Endothelial cell of umbilical vein (primary cell): ENCODE measurements around the genes DLK1 and RTL1.

DNA sequence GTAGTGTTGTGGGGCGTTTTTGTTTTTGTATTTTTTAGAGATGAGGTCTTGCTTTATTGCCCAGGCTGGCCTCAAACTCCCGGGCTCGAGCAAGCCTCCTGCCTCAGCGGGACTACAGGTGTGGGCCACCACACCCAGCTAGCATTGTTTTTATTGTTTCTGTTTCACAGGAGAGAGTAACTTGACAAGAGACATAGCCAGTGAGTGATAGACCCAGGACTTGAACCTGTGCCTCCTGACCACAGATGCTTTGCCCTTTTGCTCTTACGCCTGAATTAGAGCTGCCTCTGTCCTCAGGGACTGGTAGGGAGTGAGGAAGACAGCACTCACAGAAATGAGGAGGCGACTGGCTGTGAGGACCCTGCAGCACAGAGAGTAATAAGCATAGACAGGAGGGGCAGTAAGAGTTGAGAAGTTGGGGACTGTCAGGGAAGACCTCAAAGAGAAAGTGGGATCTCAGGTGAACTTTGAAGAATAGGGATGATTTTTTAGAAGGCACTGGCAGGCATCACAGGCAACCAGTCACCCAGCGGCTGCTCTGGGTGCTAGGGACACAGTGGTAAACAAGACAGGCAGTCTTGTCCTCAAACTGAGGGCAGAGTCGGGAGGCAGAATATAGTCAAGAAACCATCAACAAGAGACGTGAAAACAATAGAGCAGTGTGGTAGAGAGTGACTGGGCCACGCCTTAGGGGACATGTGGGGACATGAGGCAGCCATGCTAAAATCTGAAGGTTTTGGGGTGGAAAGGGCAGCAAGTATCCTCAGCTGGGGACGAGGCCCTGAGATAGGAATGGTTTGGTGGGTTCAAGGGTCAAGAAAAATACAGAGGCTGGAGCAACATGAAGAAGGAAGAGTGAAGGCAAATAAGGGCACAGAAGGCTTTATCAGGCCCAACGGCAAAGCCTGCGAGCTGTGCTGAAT lies 2.5 kb downstream of the EVL start:
- PRO-cap: no peak
CAGE:
- cytosol, long polyA minus RNA: no peak
- cytosol, long polyA plus RNA: no peak
- long polyA plus RNA: no peak
- nucleus, long polyA minus RNA: no peak
- nucleus, long polyA plus RNA: no peak

DNA sequence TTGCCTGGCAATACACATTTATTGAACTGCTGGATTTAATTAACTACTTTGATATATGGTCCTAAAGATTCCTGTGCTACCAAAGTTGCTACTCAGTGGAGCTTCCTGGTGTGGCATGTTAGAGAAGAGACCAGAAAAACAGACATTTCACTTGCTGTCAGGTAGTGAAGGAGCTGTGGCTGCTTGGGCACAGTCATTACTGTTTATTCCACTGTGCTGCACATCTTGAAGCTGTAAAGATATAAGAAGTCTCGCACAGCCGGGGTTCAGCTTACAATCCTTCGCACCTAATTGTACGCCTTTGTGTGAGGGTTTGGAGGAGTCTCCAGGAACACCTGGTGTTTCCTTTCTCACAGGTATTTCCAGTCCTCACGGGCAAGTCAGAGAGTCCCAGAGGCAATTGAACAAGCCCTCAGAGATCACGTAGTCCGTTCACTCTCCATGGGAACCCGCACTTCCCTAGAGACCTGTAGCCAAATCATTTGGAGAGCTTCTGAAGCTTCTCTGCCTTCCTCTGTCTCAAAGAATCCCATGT lies 4.0 kb downstream of the EVL start:
- PRO-cap: no peak
CAGE:
- cytosol, long polyA minus RNA: no peak
- cytosol, long polyA plus RNA: no peak
- long polyA plus RNA: no peak
- nucleus, long polyA minus RNA: no peak
- nucleus, long polyA plus RNA: no peak

GRCh38 chr14:100120403-100121103 lies 38.9 kb downstream of the DEGS2 start:
- PRO-cap: no peak
CAGE:
- cytosol, long polyA minus RNA: no peak
- cytosol, long polyA plus RNA: no peak
- long polyA plus RNA: no peak
- nucleus, long polyA minus RNA: no peak
- nucleus, long polyA plus RNA: no peak

DNA sequence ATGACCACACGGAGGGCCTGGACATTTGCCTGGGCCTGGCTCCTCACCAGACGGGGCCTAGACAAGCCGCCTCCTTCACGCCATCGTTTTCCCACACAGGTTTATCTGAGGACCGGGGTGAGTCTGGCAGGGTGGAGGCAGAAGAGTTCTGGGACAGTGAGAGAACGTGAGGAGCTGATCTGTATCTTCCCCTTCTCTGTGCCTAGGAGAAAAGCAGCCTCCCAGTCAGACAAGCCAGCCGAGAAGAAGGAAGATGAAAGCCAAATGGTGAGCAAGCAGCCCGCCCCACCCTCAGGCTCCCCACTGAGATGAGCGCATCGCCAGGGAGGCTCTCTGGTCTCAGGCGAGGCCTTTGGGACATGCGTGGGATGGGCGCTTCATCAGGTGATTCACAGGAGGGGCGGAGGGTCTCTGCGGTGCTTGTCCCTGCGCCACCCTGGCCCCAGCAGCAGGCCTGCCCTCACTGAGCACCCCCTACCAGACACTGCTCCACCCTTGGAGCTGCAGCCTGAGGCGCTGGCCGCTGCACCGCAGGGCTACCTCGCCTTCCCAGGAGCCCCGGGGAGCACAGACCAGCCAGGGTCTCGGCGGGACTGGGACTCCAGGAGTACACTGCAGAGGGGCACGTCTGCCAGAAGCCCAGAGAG lies 26.8 kb downstream of the DEGS2 start:
- PRO-cap: no peak
CAGE:
- cytosol, long polyA minus RNA: no peak
- cytosol, long polyA plus RNA: no peak
- long polyA plus RNA: no peak
- nucleus, long polyA minus RNA: no peak
- nucleus, long polyA plus RNA: no peak

DNA sequence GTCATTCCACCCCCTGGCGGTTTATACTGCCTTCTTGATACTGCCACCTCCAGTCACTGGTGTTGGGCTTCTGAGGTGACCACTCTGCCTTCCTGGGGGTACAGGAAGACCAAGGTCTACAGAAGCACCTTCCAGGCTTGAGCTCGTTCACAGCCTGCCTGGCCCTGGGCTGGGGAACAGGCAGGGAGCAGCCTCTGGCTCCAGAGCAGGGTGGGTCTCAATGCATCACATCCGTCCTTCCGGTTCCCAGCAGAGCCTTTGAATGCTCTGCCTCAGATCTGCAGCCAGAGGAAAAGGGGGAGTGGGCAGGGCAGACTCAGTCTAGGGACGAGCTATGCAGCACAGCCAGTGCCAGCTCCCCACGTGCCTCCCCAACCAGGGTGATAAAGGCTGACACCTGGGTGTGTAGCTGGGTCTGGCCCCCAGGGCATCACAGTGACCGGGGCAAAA lies 17.3 kb downstream of the DEGS2 start:
- PRO-cap: bidirectional peak, plus-strand start at position 287 of the sequence, minus-strand start at position 166 of the sequence
CAGE:
- cytosol, long polyA minus RNA: no peak
- cytosol, long polyA plus RNA: no peak
- long polyA plus RNA: no peak
- nucleus, long polyA minus RNA: no peak
- nucleus, long polyA plus RNA: no peak

GRCh38 chr14:100144826-100145716 lies 14.4 kb downstream of the DEGS2 start:
- PRO-cap: no peak
CAGE:
- cytosol, long polyA minus RNA: no peak
- cytosol, long polyA plus RNA: no peak
- long polyA plus RNA: no peak
- nucleus, long polyA minus RNA: no peak
- nucleus, long polyA plus RNA: no peak

DNA sequence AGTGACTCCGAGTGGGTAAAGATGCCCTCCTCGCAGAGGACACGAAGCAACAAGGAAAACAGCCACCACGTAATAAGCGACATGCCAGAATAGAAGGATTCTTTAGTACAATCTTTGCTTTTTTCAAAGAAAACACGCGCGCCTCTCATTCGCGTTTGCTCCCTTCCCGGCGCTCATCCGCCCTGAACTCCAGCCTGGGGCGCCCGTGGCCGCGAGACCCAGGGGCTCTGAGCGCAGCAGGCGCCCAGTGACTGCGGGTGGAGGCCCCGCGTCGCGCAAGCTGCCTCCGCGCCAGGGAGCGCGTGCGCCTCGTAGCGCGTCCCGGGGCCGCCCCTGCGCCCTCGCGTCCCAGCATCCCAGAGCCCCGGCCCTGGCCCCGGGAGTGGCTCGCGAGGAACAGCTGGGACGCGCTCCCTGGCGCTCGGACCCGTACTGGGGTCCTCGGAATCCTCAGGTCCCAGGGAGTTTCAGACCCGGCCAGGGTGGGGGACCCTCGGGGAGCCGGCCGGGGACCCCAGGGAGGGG lies 535 bp downstream of the DEGS2 start:
- PRO-cap: no peak
CAGE:
- cytosol, long polyA minus RNA: no peak
- cytosol, long polyA plus RNA: no peak
- long polyA plus RNA: no peak
- nucleus, long polyA minus RNA: no peak
- nucleus, long polyA plus RNA: no peak

DNA sequence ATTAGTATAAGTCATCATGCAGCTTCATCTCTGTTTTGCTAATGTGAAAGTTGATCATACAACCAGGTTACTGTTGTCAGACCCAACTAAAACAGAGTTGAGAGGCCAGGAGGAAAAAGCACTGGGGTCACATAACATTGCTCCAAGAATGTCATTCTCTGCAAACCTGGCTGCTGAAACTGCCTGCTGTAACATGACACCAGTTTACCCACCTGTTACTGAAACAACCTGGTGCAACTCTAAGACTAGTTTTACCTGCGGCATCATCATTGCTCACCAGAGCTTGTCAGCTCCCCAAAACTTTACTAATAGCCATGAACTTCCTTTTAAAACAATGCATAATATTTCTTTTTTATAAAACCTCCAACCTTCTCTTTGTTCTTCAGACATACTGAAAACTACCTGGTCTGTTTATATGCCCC lies 30.7 kb upstream of the DEGS2 start:
- PRO-cap: no peak
CAGE:
- cytosol, long polyA minus RNA: no peak
- cytosol, long polyA plus RNA: no peak
- long polyA plus RNA: no peak
- nucleus, long polyA minus RNA: no peak
- nucleus, long polyA plus RNA: no peak

DNA sequence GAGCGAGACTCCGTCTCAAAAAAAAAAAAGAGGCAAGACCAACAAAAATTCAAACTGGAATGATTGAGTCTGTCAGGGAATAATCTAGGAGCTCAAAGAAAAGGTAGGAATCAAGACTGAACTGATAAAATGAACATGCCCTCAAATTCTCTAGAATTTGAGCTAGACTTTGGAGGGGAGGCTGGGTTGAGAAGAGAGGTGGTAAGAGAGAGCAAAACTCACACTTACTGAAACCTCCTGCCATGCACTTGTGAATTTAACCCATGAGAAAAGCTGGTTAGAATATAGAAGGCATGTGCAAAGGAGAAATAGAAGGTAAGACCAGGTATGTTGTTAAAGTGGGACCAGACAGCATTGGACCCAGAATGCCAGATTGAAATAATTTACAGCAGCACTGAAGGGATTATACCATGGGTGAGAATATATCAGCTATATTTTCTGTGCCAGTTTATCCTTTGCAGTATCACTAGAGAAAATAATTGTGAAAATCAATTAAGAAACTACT lies 20.6 kb downstream of the YY1 start:
- PRO-cap: no peak
CAGE:
- cytosol, long polyA minus RNA: no peak
- cytosol, long polyA plus RNA: no peak
- long polyA plus RNA: no peak
- nucleus, long polyA minus RNA: no peak
- nucleus, long polyA plus RNA: no peak

- PRO-cap: bidirectional peak, plus-strand start at chr14:100360276, minus-strand start at chr14:100359931
CAGE:
- cytosol, long polyA minus RNA: no peak
- cytosol, long polyA plus RNA: no peak
- long polyA plus RNA: no peak
- nucleus, long polyA minus RNA: no peak
- nucleus, long polyA plus RNA: no peak
Measured at GRCh38 chr14:100359711-100360846, 15.1 kb downstream of the WARS1 start.

GRCh38 chr14:100408245-100408860 lies 32.1 kb downstream of the WDR25 start:
- PRO-cap: no peak
CAGE:
- cytosol, long polyA minus RNA: no peak
- cytosol, long polyA plus RNA: no peak
- long polyA plus RNA: no peak
- nucleus, long polyA minus RNA: no peak
- nucleus, long polyA plus RNA: no peak

- PRO-cap: no peak
CAGE:
- cytosol, long polyA minus RNA: no peak
- cytosol, long polyA plus RNA: no peak
- long polyA plus RNA: no peak
- nucleus, long polyA minus RNA: no peak
- nucleus, long polyA plus RNA: no peak
Measured at GRCh38 chr14:100486340-100486656, 100.9 kb downstream of the BEGAIN start.

DNA sequence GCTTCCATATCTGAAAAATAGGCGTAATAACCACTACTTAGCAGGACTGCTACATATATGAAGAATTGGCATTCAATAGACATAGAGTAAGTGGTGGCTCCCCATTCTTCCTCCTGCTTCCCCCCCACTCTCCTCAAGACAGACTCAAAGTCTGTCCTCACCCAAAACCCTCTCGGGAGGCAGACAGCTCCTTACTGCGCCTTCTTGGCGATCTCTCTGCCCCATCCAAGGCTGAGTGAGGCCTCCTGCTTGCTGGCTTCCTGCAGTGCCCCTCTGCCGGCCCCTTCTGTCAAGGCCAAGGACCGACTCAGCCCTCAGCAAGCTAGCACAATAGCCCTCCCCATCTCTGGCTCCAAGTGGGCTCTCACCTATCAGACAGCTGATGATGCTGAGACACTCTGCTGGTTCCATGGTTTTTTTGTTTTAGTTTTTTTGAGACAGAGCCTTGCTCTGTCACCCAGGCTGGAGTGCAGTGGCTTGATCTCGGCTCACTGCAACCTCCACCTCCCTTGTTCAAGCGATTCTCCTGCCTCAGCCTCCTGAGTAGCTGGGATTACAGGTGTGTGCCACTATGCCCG lies 62.4 kb upstream of the DLK1 start:
- PRO-cap: no peak
CAGE:
- cytosol, long polyA minus RNA: no peak
- cytosol, long polyA plus RNA: no peak
- long polyA plus RNA: no peak
- nucleus, long polyA minus RNA: no peak
- nucleus, long polyA plus RNA: no peak

DNA sequence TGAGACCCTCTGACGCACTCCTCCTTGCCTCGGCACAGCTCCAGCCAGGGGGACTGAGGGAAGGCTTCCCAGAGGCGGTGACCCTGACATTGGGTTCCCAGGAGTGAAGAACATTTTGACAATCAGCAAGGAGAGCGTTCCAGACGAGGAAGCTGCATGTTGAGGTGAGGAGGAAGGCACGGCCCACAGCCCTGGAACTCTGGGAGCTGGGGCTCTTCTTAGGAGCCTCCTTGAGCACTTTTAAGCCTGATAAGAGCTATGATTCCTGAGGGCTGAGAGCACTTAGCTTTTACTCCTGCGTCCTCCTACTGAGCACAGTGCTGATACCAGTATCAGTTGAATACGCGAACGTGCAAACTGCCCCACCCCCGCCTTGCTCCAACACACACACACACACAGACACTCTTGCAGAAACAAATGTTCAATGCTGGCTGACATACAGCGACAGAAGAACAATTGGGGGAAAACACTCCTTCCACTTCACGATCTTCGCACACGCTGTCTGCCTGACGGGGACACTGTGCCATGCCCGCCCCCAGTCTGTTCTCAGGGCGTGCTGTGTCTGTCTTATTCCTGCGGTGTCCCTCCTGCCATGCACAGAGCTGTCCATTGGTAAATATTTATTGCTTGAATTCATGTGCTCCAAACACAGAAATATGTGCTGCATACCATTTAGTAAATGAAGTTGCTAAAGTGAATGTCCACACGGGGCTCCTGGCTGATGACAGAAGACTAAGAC lies 57.2 kb upstream of the DLK1 start:
- PRO-cap: no peak
CAGE:
- cytosol, long polyA minus RNA: no peak
- cytosol, long polyA plus RNA: no peak
- long polyA plus RNA: no peak
- nucleus, long polyA minus RNA: no peak
- nucleus, long polyA plus RNA: no peak

GRCh38 chr14:100726416-100727409 lies at the start of gene DLK1:
DLK1 (plus strand) TSS chr14:100726892.
- PRO-cap: unidirectional peak, minus-strand start at chr14:100726928
CAGE:
- cytosol, long polyA minus RNA: no peak
- cytosol, long polyA plus RNA: no peak
- long polyA plus RNA: no peak
- nucleus, long polyA minus RNA: no peak
- nucleus, long polyA plus RNA: no peak

DNA sequence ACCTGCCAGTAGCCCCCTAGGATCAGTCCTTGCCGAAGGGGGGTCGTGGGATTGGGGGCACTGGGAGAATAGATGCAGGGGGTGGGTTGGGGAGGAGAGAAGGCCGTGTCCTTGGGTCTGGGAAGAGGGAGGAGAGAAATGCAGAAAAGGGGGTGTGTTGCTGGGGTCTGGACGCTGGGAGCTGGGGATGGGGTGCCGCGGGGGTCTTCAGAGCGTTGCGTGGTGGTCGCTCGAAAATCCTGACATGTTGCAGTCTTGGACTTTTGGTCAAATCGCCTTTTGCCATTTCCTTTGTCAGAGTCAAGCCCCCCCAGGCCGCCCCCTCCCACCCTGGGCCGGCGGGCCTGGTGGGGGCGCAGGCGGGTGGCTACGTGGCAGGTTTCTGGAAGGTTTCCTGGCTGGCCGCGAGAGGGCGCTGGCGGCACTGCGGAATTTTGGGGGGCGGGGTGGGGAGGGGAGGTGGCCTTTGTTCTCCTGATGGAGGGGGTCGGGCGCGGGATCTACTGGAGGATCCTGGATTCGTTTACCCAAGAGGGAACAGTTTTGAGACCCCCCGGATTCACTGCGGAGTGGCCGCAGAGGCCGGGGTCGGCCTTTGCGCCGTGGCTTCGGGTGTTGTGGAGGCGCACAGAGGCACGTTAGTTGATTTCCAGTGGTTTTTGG lies 76.5 kb downstream of the RTL1 start:
- PRO-cap: bidirectional peak, plus-strand start at position 469 of the sequence, minus-strand start at position 384 of the sequence
CAGE:
- cytosol, long polyA minus RNA: no peak
- cytosol, long polyA plus RNA: no peak
- long polyA plus RNA: no peak
- nucleus, long polyA minus RNA: start-site peak on the plus strand centred at position 479 of the sequence, 60 bp wide, 101 reads
- nucleus, long polyA plus RNA: no peak

GRCh38 chr14:100828988-100829958 lies 74.2 kb downstream of the RTL1 start:
- PRO-cap: no peak
CAGE:
- cytosol, long polyA minus RNA: no peak
- cytosol, long polyA plus RNA: no peak
- long polyA plus RNA: no peak
- nucleus, long polyA minus RNA: start-site peak on the plus strand at chr14:100829185-100829190, 107 reads; start-site peak on the plus strand at chr14:100829305-100829310, 43 reads; start-site peak on the plus strand at chr14:100829386-100829407, 23 reads; start-site peak on the plus strand at chr14:100829526-100829664, 117 reads; start-site peak on the plus strand at chr14:100829747-100829755, 48 reads
- nucleus, long polyA plus RNA: no peak

DNA sequence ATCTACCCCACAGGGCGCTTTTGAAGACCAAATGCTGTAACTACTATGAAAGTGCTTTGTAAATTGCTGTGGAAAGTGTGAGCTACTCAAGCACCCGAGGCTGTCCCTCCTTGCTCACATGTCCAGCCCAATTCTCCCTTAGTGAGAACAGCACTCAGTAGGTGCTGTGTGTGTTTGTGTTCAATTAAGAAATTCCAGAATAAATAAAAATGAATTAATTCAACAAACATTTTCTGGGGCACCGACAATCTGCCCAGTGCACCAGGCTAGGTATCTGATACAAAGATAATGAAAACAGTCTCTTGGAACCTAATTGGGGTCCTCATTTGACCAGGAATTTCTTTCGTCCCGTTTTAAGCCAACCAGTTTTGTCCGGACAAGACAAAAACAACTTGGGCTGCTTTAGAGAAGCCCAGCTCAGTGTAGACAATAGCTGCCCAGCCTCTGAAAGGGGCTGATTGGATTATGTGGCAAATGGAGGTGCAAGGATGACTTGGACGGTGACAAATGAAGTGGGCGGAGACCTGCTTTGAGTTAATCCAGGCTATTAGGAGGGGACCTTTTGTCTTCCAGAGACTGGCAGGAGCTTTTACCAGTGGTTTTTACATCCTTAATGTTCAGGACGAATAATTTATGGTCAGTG lies 73.0 kb downstream of the RTL1 start:
- PRO-cap: no peak
CAGE:
- cytosol, long polyA minus RNA: no peak
- cytosol, long polyA plus RNA: no peak
- long polyA plus RNA: no peak
- nucleus, long polyA minus RNA: start-site peak on the plus strand centred at position 549 of the sequence, 15 bp wide, 18 reads
- nucleus, long polyA plus RNA: no peak

DNA sequence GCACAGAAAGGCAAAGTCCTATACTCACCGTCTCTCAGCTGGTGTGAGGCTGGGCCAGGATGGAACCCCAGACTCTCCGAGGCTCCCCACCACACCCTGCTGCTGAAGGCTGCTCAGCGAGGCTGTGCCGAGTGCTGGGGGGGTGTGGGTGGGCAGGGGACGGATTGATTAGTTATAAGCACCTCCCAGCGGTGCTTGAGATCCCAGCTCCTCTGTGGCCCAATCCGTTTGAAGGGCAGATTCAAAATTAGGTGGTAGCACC lies at the start of gene RTL1:
Gene RTL1 (minus strand): TSS at position 146 of the 262 bp plus-strand sequence.
- PRO-cap: no peak
CAGE:
- cytosol, long polyA minus RNA: no peak
- cytosol, long polyA plus RNA: no peak
- long polyA plus RNA: no peak
- nucleus, long polyA minus RNA: no peak
- nucleus, long polyA plus RNA: no peak

DNA sequence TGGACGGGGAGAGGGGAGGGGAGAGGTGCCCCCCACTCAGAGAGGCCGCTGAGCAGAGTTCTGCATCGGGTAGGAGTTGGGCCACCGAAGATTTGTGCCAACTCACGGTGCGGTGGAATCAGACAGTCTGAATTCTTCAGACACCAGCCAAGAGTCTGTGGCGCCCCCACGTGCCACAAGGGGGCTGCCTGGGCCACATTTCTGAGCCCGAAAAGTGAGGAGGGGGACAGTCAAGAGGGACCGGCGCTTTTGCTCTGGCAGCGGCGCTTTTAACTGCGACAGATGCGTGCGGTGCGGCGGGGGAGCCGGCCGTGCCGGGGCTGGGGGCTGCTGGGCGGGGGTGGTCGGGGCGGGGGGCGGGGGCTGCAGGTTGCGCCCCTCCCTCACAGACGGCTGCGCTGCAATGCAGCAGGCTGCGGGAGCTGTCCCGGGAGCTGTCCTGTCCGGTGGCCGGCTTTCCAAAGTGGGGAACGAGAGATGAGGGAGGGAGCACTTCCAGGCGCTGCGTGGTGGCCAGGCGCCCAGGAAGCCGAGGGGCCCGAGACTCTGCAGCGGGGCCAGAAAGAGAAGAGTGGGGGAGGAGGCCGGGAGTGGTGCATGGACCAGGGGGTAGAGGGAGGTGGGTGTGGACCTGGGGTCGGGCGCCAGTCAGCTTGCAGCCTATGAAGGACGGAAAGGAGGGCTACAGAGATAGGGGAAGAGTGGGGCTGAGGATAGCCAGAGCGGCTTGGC lies 1.0 kb upstream of the RTL1 start:
- PRO-cap: no peak
CAGE:
- cytosol, long polyA minus RNA: no peak
- cytosol, long polyA plus RNA: no peak
- long polyA plus RNA: no peak
- nucleus, long polyA minus RNA: no peak
- nucleus, long polyA plus RNA: no peak